Gastrocnemius medialis (tissue), 3 donors: ENCODE data around the genes CAPG and MAT2A.

DNA sequence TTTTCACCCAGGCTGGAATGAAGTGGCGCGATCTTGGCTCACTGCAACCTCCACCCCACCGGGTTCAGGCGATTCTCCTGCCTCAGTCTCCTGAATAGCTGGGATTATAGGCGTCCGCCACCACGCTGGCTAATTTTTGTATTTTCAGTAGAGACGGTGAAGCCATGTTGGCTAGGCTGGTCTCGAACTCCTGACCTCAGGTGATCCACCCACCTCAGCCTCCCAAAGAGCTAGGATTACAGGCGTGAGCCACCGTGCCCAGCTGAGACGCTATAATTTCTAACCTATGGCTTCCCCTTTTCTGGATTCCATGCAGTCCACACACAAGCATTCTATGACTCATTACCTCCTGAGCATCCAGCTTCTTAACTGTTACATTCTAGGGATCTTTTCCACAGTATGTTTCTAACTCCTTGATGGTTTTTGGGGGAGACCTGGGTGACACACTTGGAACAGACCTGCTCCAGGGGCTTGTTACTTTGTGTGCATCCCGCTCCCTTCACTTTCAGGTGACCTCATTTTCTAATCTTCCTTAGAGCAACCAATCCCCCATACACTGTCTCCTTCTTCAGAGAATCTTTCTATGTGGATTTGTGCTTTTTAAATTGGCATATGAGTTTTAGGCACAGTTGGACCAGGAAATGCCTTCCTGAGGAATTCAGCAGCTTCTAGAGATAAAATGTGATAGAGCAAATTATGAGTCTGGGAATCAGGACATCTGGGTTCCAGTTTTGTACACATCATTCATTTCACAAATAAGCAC lies 11.8 kb upstream of the KCMF1 start:
- PRO-cap: no peak
- RAMPAGE, long total RNA, 3 experiments: no peak in any of the 3 experiments

DNA sequence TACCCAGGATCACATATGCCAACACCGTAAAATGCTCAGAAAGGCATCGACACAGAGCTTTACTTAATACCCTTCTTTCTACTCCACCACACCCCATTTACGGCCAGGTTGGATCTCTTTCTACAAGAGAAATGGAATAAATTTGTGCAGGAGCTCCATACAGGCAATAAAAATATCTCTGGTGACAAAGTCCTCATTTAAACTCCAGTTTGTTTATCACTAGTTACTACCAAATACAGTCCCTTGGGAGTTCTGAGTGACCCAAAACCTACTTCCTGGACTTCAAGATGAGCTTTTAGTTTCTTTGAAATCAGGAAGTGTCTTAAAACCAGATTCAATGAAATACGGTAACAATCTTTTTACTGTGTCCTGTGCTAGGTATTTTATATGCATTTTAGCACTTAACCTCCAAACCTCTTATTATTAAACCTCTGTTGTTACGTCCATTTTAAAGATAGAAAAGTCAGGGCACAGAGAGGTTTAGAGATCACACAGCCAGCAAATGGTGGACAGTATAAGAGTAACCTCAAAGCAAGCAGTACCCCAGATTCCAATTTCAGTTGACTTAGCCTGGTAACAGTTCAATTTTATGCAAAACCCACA lies 1.5 kb upstream of the KCMF1 start:
- PRO-cap: no peak
- RAMPAGE, long total RNA, 3 experiments: no peak in any of the 3 experiments

GRCh38 chr2:85034869-85035646 lies 64.1 kb downstream of the KCMF1 start:
- PRO-cap: no peak
- RAMPAGE, long total RNA, 3 experiments: no peak in any of the 3 experiments

GRCh38 chr2:85162714-85163313 lies 29.6 kb downstream of the TCF7L1 start:
- PRO-cap: no peak
- RAMPAGE, long total RNA, 3 experiments: no peak in any of the 3 experiments

DNA sequence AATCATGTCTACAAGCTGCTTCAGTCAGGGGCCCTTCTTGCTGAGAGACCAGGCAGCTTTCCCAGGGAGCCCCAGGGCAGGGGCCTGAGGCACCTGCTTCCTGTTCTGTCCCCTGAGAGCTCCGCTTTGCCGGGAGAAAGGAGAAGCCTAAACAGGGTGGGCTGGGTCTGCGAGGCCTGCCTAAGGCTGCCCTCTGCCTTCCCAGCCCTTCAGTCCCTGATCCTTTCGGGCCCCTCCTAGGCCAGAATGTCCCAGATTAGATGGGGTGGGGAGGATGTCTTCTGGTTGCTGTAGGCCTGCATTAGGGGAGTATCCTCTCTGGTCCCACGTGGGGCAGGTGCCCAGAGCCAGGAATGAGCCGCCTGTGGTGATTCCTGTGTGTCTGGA lies 72.3 kb downstream of the TGOLN2 start:
- PRO-cap: no peak
- RAMPAGE, long total RNA, 3 experiments: no peak in any of the 3 experiments

DNA sequence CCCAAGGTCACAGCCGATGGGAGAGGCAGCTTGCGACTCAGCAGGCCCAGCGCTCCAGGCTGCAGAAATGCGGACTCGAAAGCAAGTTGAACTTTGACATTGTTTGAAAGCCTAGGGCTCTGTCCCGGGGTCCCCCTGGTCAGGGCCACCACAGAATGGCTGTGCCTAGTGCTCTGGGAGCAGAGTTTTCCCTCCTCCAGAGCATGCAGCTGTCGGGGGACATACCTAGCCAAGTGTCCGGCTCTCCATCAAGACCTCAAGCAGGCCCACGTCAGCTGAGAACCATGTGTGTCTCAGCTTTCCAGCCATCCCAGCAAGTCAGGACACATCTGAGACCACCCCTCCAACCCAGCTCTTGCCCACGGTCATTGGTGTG lies 53.6 kb downstream of the TGOLN2 start:
- PRO-cap: no peak
- RAMPAGE, long total RNA, 3 experiments: no peak in any of the 3 experiments

DNA sequence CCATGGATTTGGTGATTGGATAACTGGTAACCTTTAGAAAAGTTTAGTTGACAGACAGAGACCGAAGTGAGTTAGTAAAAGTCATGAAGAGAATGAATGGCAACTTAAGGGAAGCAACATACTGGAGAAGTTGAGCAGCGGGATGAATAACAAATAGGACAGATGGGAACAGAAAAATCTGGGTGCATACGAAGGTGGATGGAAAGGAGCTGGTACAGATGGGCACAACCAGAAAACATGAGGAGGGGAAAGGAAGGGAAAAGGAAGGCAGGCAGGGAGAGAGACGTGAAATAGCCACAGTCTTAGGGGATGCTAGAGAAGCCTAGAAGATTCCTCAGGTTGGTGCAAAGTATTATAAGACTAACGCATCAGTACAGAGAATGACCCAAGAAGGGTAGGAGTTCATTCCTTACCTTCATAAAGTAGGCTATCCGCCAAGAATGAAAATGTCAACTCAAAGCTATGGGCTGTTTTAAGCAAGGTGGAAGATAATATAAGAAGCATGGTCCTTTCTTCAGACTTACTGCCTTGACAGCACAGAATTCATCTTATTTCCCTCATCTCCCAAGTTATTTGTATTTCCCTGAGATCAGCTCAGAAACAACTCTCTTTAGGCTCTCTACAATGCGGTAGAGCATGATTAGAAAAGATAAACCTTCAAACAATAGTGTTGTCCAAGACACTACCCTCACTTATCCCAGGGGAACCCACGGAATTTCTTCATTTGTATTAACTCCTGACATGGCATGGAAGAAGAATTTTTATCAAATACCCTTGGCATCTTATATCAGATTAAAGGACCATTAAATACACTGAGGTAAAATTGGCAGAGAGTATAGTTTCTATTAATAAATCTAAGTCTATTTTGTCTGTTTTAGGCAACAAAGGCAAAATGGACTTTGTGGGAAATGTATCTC lies 6.7 kb downstream of the TGOLN2 start:
- PRO-cap: no peak
- RAMPAGE, long total RNA, 3 experiments: no peak in any of the 3 experiments

DNA sequence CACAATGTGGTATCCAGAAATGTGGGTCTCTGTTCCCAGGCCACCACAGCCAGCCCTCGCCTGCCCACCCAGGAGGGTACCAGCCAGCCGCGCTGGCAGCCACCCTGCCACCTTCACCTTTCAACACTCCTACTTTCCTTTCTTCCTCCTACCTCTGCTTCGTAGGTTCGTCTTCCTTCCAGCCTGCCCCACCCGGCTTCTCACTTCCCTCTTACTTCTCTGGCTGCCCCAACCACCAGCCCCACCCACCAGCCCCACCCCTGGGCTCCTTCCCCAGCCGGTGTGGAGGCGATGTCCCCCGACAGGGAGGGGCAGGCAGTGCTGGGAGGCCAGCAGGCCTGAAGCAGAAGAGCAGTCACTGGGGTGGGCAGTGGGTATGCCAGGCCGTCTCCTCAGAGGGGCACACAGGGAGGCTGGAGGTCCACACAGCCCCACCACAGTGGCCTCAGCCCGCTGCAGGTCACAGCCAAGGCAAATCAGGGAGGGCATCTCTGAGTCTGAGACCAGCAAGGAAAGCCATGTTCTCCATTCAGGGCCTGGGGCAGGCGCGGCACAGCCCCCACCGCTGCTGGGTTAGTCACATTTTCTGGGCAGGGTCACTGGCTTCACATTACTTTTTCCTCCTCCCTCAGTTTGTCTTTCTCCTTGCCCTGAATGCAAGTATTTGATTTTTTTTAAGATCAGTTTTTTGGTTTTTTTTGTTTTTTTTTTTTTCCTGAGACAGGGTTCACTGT lies at the start of gene CAPG:
Gene CAPG, minus strand, starts transcription at position 202 of the 734 bp plus-strand sequence.
- PRO-cap: unidirectional peak, minus-strand start at position 200 of the sequence
- RAMPAGE, long total RNA, 3 experiments: start-site peak on the minus strand in 3 of 3 experiments, centred at positions 191 to 212 of the sequence, 10 to 45 reads per replicate

GRCh38 chr2:85414735-85415196 lies 3.7 kb upstream of the SH2D6 start:
- PRO-cap: no peak
- RAMPAGE, long total RNA, 3 experiments: no peak in any of the 3 experiments

GRCh38 chr2:85437544-85438513 lies 19.3 kb downstream of the SH2D6 start:
- PRO-cap: bidirectional peak, plus-strand start at chr2:85437750, minus-strand start at chr2:85437655; bidirectional peak, plus-strand start at chr2:85438109, minus-strand start at chr2:85437951
- RAMPAGE, long total RNA, 3 experiments: no peak in any of the 3 experiments

DNA sequence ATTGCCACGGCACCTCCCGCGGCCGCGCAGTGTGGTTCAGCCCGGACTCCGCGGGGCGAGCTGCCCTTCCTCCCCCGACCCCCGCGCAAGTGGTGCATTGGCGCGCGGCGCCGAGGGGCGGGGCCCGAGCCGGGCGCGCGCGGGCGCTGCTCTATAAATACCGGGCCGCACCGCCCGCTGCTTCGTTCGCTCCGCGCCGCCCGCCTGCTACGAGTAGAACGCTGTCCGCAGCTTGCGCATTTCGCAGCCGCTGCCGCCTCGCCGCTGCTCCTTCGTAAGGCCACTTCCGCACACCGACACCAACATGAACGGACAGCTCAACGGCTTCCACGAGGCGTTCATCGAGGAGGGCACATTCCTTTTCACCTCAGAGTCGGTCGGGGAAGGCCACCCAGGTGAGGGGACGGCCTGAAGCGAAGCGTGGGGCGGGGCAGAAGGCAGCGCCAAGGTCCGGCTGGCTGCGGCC lies at the start of gene MAT2A:
Gene MAT2A, plus strand, starts transcription at position 185 of the 466 bp plus-strand sequence.
- PRO-cap: bidirectional peak, plus-strand start at position 185 of the sequence, minus-strand start at position 91 of the sequence
- RAMPAGE, long total RNA, 3 experiments: start-site peak on the plus strand in 2 of 3 experiments, centred at positions 185 to 203 of the sequence, 30 to 70 reads per replicate

- PRO-cap: bidirectional peak, plus-strand start at chr2:85539606, minus-strand start at chr2:85539495; bidirectional peak, plus-strand start at chr2:85539822, minus-strand start at chr2:85539769; bidirectional peak, plus-strand start at chr2:85539876, minus-strand start at chr2:85539915
- RAMPAGE, long total RNA, 3 experiments: no peak in any of the 3 experiments
These were observed 663 bp downstream of the MAT2A start for GRCh38 chr2:85539450-85540211.

DNA sequence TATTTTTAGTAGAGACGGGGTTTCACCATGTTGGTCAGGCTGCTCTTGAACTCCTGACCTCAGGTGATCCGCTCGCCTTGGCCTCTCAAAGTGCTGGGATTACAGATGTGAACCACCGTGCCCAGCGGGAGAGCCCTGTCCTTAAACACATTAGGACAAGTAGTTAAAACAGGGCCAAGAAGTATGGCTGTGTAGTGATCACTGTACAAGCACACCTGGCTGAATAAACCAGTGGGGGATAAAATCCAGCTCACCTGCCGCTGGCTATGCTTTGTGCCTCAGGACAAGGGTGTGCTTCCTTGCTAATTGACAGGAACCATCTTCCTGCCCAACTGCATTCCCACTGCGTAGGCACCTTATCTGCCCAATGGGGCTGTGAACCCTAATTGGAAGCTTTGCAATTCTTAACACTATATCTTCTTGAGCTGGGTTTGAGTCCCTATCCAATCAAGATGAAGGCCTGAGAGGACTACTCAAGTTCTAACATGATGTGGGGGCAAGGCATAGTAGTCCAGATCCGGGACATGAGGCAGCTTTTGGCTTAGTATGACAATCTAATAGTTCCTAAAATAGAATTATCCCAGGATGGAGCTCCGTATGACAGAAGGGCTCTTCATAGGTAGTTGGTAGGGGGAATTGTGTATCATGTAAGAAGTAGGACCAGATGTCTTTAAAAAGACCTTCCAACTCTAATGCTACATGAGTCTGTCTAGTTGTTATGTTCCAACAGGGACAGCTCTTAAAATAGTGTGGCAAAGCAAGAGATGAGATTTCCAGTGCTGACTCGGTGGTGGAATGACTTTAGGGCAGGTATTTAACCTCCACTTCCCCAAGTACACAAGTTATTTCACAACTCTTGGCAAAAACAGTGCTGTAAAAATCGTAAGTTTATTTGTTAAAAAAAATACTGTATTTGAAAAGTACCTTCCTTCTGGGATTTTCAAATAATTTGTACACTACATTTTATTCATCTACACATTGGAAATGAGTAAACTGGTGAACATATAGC lies 2.2 kb upstream of the TMEM150A start:
- PRO-cap: bidirectional peak, plus-strand start at position 782 of the sequence, minus-strand start at position 707 of the sequence
- RAMPAGE, long total RNA, 3 experiments: no peak in any of the 3 experiments

GRCh38 chr2:85656186-85656891 lies 11.7 kb downstream of the SFTPB start:
- PRO-cap: no peak
- RAMPAGE, long total RNA, 3 experiments: no peak in any of the 3 experiments

GRCh38 chr2:85712165-85712689 lies 18.1 kb downstream of the GNLY start:
- PRO-cap: bidirectional peak, plus-strand start at chr2:85712536, minus-strand start at chr2:85712421
- RAMPAGE, long total RNA, 3 experiments: no peak in any of the 3 experiments

GRCh38 chr2:85725492-85725920 lies 28.3 kb upstream of the ATOH8 start:
- PRO-cap: no peak
- RAMPAGE, long total RNA, 3 experiments: no peak in any of the 3 experiments

- PRO-cap: unidirectional peak, plus-strand start at chr2:85771978; bidirectional peak, plus-strand start at chr2:85772255, minus-strand start at chr2:85772232; bidirectional peak, plus-strand start at chr2:85772624, minus-strand start at chr2:85772278
- RAMPAGE, long total RNA, 3 experiments: start-site peak on the plus strand in 1 of 3 experiments, at chr2:85772621-85772719 at its widest, 17 reads per replicate
These were observed 18.4 kb downstream of the ATOH8 start for GRCh38 chr2:85771777-85772945.

GRCh38 chr2:85773085-85773700 lies 19.4 kb downstream of the ATOH8 start:
- PRO-cap: bidirectional peak, plus-strand start at chr2:85773518, minus-strand start at chr2:85773260
- RAMPAGE, long total RNA, 3 experiments: no peak in any of the 3 experiments

DNA sequence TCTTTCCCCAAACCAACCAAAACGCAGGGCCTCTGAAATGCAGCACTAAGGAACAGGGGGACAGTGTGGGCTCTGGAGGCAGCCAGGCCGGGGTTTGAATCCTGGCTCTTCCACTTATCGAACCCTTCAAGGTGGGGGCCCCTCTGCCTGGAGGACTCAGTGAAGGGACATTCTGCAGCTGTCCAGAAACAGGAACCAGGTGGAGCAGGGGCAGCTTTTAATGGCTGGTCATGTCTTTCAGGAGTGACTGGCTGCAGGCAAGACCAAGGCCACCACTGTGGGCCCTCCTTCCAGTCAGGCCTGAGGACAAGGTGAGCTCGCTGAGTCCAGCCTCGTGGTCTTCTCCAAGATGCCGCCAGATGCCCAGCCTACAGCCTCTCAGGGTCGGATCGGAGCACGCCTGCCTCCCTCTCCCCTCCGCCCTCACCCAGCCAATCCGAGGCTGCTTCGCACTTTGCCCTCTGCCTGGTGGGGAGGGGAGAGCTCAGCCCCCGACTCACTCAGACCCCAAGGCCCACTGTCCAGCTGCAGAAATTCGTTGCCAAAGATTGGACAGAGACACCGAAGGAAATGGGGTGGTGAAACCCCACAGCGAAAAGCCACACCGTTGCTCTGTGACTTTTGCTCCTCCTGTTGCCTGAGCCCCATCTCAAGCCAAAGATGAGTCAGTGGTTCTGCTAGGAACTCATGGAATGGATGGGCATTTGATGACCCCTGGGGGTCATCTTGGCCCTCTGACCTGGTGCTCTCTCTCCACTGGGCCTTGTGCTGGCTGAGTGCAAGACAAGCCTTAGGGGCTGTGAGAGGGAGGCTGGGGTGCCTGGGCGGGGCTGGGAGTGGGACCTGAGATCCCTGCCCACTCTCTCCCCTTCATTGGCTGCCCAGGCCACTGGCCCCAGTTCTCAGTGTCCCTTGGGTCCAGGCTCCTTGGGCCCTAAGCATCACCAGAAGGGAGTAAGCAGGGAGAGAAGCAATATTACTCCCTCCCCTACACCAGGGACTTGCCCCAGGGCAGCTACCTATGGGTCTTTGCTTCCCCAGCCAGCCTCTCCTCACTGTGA lies 33.2 kb downstream of the ATOH8 start:
- PRO-cap: no peak
- RAMPAGE, long total RNA, 3 experiments: no peak in any of the 3 experiments

GRCh38 chr2:85793116-85793474 lies 39.3 kb downstream of the ATOH8 start:
- PRO-cap: no peak
- RAMPAGE, long total RNA, 3 experiments: no peak in any of the 3 experiments